ENCODE results near the genes SMIM33 and PURA.

DNA sequence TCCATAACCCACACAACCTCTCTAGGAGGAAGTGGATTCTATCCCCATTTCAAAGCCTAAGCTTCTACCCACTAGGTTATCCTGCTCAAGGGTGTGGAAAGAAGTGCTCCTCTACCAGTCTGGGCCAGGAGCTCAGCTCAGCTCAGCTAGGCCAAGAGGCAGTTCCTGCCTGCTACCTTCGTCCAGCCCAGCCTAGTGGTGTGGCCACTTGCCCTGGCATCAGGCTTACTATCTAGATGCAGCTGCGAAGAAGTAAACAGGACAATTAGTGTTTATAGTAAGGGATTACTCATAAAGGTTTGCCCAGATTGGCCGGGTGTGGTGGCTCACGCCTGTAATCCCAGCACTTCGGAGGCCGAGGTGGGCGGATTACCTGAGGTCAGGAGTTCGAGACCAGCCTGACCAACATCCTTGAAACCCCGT lies 12.7 kb upstream of the SPATA24 start:
- PRO-cap: no peak
CAGE:
- cytosol, long polyA plus RNA: no peak
- long polyA plus RNA: no peak
- nucleus, long polyA plus RNA: no peak

DNA sequence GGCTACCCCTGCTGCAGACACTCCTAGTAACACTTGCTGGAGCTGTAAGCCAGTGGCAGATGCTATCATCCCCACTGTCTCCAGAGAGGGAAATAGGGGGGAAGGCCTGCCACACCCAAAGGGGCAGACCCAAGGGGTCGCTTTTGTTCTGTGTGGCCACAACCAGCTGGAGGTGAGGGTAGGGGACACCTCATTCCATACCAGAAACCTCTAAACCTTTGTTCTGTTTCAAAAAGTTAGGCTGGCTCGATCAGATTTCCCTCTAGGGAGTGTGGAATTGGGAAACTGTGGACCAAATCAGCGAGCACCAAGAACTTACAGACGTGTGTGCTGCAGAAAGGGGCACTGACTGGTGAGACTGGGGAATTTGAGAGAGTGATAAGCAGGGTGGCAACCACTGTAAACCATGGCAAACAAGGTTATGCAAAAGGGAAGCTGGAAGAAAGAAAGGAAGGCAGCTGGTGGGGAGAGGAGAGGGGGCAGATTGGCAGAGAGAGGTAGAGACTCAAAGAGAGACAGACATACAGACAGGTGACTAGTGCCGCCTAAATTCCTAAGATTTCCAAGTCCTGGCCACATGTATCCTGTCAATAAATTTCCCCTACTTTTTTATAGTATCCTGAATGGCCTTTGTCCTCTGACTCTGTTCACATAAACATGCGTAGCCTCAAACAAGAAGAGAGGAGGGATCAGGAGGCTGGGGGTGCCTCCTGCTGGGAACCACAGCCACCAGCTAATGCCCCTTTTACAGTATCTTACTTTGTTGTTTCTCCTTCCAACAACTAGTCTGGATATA lies 15.6 kb upstream of the SPATA24 start:
- PRO-cap: no peak
CAGE:
- cytosol, long polyA plus RNA: no peak
- long polyA plus RNA: no peak
- nucleus, long polyA plus RNA: no peak

DNA sequence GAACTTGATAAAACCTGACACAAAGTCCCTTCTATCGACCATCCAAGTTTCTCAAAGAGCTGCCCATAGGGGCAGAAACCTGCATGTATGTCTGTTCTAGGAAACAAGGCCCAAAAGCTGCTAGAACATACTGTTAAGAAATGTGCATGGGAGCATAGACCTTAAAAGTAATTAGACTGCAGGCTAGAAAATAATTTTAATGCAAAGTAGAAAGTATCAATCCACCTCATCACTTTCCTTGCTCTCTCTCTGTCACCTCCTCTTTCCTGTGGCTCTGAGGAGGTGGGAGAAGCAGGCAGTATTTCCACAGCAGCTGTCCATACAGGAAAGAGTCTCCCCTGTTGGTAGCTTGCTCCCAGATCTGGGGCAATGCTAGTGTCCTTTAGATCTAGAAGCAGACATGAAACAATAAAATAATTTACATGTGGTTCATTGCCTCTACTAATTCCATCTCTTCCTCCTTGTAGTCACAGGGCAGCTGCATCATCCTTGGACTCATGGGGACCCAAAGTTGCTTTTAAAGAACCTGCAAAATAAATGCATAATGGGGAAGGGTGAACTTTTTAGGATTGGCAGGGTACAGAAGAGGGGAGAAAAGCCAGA lies 9.2 kb upstream of the DNAJC18 start:
- PRO-cap: no peak
CAGE:
- cytosol, long polyA plus RNA: no peak
- long polyA plus RNA: no peak
- nucleus, long polyA plus RNA: no peak

DNA sequence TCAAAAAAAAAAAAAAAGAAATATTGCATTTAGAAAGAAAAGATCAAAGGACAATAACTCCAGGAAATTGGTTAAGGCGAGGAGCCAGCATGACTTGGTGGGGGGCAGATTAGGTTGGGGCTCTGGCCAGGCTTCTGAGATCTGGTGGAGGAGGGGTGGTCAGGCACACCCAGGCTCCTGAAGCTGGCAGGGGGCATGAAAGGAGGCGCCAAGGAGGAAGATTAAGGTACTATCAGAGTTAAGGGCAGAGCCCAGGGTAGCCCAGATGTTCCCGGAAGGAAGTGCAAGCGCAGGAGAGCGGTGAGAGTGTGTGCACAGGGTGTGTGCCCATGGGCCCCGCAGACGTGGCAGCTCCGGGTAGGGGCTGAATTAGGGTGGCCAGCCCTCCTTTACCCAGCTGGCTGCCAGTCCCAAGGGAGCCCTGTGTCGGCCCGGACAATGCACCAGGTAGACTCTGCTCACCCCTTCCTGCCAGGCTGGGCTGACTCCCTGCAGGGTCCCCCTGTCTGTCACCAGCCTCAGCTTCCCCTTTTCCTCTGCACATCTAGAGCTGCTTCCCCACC lies at the start of gene SMIM33:
Gene SMIM33, plus strand, starts transcription at position 321 of the 563 bp plus-strand sequence.
- PRO-cap: no peak
CAGE:
- cytosol, long polyA plus RNA: no peak
- long polyA plus RNA: no peak
- nucleus, long polyA plus RNA: no peak

- PRO-cap: no peak
CAGE:
- cytosol, long polyA plus RNA: no peak
- long polyA plus RNA: no peak
- nucleus, long polyA plus RNA: no peak
These were observed 545 bp upstream of the UBE2D2 start for GRCh38 chr5:139560542-139561045.

DNA sequence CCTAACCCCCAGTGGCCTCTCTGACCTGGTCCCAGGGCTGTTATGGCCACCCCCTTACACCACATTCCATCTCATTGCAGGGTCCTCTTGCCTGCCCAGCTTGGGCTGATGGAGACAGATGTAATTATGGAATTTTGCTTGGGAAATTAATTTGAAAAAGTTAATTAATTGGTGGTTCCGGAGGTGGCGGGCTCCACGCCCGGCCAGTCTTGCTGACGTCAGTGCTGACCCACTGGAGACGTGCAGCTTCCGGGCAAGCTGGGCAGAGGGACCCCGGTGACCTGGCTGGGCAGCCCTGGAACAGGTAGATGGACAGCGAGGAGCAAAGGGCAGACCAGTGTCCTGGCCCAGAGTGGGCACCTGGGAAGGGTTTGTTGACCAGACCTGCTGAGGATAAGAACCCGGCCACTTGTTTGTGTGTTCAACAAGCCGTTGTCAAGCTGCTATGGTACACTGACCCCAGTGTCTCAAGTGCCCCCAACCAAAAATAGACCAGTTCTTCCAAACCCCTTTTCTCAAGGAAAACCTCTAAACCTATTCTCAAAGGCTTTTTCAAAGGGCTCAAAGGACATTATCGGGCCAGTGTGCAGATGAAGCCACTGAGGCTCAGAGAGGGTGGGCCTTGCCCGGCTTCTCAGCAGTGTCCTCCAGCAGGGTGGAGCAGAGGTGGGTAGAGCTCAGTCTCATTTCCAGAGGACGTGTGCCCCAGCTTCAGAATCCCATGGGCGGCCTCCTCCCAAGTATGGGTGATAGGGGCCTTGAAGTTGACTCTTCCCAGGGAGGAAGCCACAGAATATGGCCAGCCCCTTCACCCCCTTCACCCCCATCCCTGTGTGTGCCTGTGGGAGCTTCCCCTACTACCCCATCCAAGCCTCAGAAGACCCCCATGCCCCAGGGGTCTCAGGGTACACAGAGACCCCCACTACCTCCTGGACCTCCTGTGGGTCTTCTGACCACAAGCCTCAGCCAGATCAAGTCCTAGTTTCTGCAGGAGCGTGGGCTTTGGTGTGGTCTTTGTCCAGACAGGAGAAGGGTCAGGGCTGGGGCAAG lies 17.7 kb downstream of the CXXC5 start:
- PRO-cap: no peak
CAGE:
- cytosol, long polyA plus RNA: no peak
- long polyA plus RNA: no peak
- nucleus, long polyA plus RNA: no peak

DNA sequence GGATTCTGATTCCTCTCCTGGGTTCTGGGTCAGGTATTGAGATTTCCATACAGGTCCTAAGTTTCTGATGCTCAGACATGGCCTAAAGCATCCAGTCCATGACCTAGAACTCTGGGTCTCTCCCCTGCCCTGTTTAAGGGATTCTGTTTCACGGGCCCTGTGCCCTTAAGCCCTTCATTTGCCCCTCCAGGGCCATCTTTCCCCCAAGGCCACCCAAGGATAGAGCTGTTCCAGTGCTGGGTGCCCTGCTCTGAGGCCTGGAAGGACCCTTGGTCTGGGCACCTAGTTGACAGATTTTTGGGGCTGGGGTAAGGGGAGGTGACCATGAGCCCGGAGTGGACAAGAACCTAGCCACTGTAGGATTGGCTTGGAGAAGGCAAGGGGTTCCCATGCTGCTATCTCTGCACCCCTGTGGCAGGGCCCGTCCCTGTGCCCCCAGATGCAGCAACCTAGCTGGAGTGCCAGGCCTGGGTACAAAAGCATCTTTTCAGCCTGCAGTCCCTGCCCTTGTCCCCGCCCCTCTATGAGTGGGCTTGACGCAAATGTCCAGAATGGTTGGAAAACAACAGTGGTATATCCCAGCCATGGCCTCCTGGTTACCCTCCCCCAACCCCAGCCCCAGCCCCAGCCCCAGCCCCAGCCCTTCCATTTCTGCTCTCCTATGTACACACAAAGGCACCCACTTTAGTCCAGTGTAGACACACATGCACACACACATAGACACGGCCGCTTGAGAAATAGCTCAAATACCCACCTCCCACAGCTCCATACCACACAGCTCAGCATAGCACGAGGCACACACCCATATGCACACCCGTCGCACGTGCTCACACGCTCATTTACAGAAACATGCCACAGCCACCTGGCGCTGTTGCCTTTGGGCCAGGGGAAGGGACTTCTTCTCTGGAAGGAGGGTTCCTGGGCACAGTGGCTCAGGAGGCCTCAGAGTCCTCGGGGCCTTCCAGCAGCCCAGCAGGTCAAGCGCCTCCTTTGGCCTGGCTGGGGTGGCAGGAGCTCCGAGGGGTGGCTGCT lies 33.9 kb downstream of the CXXC5 start:
- PRO-cap: no peak
CAGE:
- cytosol, long polyA plus RNA: no peak
- long polyA plus RNA: no peak
- nucleus, long polyA plus RNA: no peak

DNA sequence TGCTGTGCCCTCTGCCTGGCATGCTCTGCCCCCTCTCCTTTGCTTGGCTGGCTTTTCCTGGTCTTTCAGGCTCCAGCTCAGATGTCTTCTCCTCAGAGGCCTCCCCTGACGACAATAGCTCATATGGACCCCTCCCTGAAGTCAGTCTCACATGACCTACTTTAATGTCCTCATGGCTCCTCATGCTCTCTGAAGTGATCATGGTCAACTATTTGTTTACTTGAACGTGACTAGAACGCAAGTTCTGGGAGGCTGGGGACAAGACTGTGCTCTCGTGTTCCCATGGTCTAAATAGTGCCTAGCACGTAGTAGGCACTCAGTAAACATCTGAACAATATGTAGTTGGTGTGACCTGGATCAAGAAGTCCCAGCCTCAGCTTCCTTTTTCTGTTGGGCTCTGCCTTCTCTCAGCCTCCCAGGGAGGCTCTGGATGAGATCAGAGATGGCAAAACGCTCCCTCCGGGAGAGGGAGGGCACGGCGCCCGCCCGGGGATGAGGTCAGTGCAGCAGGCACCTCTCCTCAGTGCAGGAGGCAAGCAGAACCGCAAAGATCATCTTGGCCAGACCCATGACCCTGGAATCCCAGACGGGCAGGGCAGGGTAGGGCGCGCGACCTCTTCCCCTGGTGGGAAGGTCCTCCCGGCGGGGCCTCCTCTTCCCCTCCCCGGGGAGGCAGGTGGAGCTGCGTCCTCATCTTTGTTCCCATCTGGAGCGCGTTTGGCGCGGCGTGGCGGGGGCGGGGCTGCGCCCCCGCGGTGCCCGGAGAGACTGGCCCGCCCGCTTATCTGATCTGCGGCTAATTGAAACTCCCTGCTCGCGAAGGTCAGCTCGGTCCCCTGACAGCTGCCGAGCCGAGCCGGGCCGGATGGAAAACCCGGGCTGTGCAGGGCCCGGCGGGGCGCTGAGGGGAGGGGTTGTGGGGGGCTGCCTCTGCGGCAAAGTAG lies 60.7 kb downstream of the CXXC5 start:
- PRO-cap: no peak
CAGE:
- cytosol, long polyA plus RNA: no peak
- long polyA plus RNA: no peak
- nucleus, long polyA plus RNA: no peak

- PRO-cap: no peak
CAGE:
- cytosol, long polyA plus RNA: no peak
- long polyA plus RNA: no peak
- nucleus, long polyA plus RNA: no peak
These were observed 48.6 kb upstream of the PSD2 start for GRCh38 chr5:139746837-139747621.

- PRO-cap: no peak
CAGE:
- cytosol, long polyA plus RNA: no peak
- long polyA plus RNA: no peak
- nucleus, long polyA plus RNA: no peak
These were observed 73.6 kb downstream of the PSD2 start for GRCh38 chr5:139869052-139869799.

GRCh38 chr5:140042518-140042803 lies 638 bp downstream of the NRG2 start:
- PRO-cap: no peak
CAGE:
- cytosol, long polyA plus RNA: no peak
- long polyA plus RNA: no peak
- nucleus, long polyA plus RNA: no peak

GRCh38 chr5:140112522-140113529 lies 1.1 kb upstream of the PURA start:
- PRO-cap: no peak
CAGE:
- cytosol, long polyA plus RNA: no peak
- long polyA plus RNA: no peak
- nucleus, long polyA plus RNA: no peak

DNA sequence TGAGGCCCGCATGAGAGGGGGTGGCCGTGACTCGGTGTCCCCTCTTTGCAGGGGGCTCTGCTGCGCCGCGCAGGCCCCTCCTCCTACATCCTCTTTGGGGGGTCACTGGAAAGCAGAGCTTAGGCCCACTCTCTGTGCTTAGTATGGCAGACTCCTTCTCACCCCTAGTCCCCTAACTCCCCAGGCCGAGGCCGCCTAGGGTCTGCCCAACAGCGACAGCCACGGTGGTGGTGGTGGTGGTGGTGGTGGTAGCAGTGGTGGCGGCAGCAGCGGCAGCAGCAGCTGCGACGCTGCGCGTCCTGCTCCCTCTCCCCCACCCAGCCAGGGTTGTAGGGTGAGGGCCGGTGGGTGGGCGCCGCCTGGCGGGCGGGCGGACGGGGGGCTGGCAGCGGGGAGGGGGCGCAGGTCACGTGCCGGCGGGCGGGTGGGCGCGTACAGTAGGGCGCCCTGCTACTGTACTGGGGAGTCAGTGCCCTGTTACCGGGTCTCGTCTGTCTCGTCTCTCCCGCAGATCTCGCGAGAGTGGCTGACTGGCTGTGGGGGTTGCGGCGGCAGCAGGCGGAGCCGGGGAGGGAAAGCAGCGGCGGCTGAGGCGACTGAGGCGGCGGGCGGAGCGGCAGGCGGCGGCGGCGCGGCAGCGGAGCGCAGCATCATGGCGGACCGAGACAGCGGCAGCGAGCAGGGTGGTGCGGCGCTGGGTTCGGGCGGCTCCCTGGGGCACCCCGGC lies at the start of gene PURA:
Gene PURA, plus strand, starts transcription at position 580 of the 727 bp plus-strand sequence.
- PRO-cap: bidirectional peak, plus-strand start at position 599 of the sequence, minus-strand start at position 525 of the sequence
CAGE:
- cytosol, long polyA plus RNA: no peak
- long polyA plus RNA: no peak
- nucleus, long polyA plus RNA: no peak

- PRO-cap: no peak
CAGE:
- cytosol, long polyA plus RNA: no peak
- long polyA plus RNA: no peak
- nucleus, long polyA plus RNA: no peak
These were observed 2.5 kb downstream of the PURA start for GRCh38 chr5:140116235-140116887.

DNA sequence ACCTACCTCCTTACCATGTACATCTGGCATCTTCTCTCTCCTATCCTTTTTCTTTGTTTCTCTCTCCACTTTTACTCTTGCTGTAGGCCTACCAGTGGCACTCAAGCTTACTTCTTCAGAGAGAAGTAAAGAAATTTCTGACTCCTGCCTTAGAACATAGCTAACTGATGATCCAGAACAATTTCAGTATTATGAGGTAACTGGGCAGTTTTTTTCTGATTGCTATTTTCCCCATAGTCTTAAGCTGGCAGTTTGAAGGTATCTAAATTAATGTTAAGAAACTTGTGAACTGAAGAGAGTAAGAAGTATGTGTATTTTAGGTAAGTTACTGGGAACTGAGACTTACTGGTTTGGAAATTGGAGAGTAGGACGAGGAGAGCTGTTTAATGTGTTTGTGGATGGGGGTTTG lies 4.2 kb upstream of the IGIP start:
- PRO-cap: no peak
CAGE:
- cytosol, long polyA plus RNA: no peak
- long polyA plus RNA: no peak
- nucleus, long polyA plus RNA: no peak

- PRO-cap: no peak
CAGE:
- cytosol, long polyA plus RNA: no peak
- long polyA plus RNA: no peak
- nucleus, long polyA plus RNA: no peak
These were observed 43.4 kb downstream of the PFDN1 start for GRCh38 chr5:140259268-140260110.

- PRO-cap: no peak
CAGE:
- cytosol, long polyA plus RNA: no peak
- long polyA plus RNA: no peak
- nucleus, long polyA plus RNA: no peak
These were observed 14.7 kb downstream of the SLC4A9 start for GRCh38 chr5:140374598-140375265.

DNA sequence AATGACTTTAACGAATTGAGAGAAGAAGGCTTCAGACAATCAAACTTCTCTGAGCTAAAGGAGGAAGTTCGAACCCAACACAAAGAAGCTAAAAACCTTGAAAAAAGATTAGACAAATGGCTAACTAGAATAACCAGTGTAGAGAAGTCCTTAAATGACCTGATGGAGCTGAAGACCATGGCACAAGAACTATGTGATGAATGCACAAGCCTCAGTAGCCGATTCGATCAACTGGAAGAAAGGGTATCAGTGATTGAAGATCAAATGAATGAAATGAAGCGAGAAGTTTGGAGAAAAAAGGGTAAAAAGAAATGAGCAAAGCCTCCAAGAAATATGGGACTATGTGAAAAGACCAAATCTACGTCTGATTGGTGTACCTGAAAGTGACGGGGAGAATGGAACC lies 51.2 kb downstream of the ANKHD1 start:
- PRO-cap: no peak
CAGE:
- cytosol, long polyA plus RNA: no peak
- long polyA plus RNA: no peak
- nucleus, long polyA plus RNA: no peak

DNA sequence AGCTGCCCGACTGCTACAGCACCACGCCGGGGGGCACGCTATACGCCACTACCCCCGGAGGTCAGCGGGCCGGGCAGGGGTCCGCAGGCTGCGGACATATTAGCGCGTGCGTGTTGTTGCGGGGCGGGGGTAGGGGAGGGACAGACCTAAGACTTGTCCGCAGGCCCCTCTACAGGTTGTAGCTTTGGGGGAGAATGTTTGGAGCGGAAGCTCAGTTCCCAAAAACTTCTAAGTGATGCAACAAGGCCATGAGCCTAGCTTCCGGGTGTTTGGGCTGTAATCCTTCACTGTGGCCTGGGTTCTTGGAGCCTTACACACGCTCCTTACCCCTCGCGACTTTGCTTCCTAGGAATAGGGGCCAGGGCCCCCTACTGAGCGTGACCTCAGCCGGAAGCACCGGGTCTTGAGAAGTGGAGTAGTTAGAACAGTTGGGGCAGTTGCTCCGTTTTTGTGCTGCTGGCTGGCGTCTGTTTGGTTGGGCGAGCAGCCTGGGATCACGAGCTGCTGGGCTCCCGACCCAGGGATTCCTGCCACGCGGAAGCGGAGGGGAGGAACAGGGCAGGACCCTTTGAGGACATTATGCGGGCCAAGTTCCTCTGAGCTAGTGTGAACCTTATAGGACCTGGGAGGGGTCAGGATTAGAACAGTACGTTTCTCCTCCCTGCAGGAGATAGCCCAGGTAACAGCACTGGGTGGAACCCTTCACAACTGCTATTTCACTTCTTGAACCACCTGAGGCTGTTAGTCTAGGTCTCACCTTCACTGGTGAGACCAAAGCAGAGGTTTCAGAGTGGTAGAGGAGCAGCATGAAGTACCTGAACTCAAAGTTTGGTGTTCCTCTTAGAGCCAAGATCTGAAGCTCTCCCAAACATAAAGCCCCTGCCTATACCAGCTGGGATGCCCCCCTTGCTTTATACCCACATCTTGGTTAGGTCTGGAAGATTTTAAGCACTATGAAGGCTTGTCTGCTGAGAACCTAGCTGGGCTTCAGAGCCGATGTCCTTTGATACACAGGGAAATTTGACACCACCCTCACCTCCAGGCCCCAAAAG lies 645 bp downstream of the EIF4EBP3 start:
- PRO-cap: bidirectional peak, plus-strand start at position 470 of the sequence, minus-strand start at position 421 of the sequence; bidirectional peak, plus-strand start at position 744 of the sequence, minus-strand start at position 543 of the sequence
CAGE:
- cytosol, long polyA plus RNA: no peak
- long polyA plus RNA: no peak
- nucleus, long polyA plus RNA: no peak

- PRO-cap: no peak
CAGE:
- cytosol, long polyA plus RNA: no peak
- long polyA plus RNA: no peak
- nucleus, long polyA plus RNA: no peak
These were observed 30.0 kb downstream of the CD14 start for GRCh38 chr5:140602956-140603341.

Data from A549 (cell line).